Subcutaneous preadipocyte (primary cell): ENCODE results near the genes ZFAND3 and TREML4.

- CAGE, long polyA plus RNA = no peak
These were observed 1.3 kb upstream of the MDGA1 start for GRCh38 chr6:37698927-37699528.

GRCh38 chr6:37731893-37732326 lies 34.2 kb upstream of the MDGA1 start:
- CAGE, long polyA plus RNA = no peak

- CAGE, long polyA plus RNA = no peak
These were observed at the start of gene ZFAND3 for GRCh38 chr6:37819277-37820148. ZFAND3 (plus strand) TSS chr6:37819727.

DNA sequence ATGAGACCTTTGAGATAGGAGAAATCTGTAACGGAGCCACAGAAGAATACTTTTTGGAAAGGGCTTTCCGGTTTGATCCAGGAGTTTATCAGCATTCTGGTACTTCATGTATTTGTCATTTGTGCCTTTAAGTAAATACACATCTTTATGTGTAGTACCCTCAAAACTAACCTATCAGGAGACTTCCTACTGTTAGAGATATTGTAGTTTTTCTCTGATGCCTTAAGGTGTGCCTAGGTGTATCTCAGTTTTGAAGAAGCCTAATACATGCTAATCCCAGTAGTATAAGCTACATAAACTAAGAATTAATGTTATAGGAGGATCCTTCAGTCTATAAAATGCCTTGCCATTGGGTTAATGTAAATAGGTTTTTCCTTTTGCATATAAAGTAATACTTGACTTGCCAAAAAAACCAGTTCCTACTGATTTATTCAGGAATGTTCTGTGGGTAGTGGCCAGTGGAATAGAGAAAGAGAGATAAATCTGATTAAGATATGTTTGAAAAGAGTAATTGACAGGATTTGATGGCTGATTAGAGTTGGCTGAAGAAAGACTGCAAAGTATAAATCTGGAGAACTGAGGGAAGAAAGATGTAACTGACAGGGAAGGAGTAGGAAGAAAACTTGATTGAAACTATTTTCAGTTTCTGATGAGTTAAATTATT lies 273.4 kb downstream of the ZFAND3 start:
- CAGE, long polyA plus RNA = no peak

DNA sequence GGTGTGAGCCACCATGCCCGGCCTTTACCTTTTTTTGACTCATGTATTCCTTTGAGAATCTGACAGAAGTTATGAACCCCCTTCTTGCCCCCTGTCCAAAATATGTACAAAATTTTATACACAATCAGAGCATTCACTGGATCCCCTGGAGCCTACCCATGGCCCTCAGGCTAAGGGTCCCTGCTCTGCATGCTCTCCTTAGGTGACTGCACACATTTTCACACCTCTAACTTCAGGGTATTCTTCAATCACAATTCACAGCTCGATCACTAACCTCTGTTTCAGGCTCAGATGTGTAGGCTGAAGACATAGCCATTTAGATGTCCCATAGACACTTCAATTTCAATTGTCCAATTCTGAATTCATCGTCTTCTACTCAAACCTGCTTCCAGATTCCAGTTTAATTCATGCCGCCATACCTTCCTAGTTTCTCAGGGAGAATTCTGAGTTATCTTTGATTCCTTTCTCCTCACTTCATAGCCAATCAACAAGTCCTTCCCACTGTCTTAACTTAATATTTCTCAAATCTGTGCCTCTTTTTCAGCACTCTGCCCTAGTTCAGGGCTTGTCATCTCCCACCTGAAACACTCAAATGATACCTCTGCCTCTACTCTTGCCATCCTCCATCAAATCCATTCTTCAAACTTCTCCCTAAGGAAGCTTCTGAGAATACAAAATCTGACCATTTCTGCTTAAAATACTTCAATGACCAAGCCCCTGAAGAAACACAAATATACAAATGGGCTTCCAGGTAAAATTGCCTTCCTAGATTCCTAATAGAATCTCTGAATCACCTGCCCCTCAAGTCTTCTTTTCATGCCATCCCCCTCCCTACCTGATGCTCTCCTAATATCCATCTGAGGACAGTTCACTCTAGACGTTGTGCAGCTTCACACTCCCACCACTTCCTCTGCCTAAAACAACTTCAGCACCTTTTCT lies 270.9 kb downstream of the BTBD9 start:
- CAGE, long polyA plus RNA = no peak

- CAGE, long polyA plus RNA = no peak
These were observed 156.7 kb downstream of the BTBD9 start for GRCh38 chr6:38482765-38483763.

DNA sequence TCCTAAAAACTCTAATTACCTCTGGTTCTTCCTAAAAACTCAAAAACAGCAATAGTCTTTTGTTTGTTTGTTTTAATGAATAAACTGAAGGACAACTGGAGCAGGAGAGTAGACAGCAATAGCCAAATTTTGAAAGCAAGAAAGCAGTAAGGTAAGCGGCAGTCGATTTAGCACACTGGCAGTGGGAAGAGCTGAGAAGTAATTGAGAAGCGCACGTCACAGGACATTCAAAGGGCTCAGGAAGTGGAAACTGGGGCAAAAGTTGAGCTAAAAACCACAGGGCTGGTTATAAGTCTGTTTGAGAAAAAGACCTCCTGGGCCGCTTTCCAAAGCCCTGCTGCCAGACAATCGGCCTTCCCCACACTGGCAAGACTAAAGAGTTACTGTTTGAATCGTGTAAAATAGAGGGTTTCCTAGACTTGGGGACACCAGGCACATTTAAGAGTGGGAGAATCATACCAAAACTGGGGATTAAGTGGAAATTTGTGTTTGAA lies 161.3 kb downstream of the DNAH8 start:
- CAGE, long polyA plus RNA = no peak

GRCh38 chr6:38974680-38974949 lies 74.0 kb upstream of the GLP1R start:
- CAGE, long polyA plus RNA = no peak

DNA sequence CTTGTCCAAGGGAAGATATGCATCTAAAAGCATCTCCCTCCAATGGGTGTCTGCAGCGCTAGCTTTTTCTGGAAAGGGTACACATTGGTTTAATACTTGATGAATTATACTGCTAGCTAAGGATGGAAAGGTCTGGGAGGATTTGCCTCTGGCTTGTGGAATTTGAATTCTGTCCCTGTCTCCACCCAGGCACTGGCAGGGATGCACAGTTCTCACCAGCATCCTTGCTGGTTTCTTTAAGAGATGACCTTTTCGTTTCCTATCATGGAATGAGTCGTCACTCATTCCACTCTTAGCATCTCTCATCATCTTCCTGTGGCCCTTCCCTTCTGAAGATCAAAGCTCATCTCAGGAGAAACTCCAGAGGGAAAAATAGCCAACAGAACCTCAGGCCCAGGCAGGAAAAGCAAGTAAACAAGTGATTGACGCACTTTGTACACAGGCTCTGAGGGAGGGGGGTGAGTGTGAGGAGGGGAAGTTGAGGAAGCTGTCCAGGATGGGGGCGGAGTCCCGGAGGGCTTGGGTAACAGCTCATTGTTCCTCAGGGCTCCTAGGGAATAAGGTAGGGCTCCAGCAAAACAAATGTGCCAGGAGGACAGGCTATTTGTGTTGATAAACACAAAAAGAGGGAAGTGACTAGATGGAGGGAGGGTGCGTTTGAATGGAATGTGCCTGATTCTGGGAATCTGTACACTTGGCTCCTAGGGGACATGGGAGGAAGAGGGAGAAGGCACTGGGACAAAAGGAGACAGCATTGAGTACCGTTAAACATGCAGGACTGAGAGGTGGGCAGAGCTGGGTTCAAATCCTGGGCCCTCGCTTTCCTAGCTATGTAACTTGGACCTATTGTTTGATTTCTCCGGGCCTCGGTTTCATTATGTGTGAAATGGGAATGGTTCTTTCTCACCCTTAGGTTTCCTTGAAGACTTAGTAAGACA lies 25.8 kb upstream of the SAYSD1 start:
- CAGE, long polyA plus RNA = no peak

DNA sequence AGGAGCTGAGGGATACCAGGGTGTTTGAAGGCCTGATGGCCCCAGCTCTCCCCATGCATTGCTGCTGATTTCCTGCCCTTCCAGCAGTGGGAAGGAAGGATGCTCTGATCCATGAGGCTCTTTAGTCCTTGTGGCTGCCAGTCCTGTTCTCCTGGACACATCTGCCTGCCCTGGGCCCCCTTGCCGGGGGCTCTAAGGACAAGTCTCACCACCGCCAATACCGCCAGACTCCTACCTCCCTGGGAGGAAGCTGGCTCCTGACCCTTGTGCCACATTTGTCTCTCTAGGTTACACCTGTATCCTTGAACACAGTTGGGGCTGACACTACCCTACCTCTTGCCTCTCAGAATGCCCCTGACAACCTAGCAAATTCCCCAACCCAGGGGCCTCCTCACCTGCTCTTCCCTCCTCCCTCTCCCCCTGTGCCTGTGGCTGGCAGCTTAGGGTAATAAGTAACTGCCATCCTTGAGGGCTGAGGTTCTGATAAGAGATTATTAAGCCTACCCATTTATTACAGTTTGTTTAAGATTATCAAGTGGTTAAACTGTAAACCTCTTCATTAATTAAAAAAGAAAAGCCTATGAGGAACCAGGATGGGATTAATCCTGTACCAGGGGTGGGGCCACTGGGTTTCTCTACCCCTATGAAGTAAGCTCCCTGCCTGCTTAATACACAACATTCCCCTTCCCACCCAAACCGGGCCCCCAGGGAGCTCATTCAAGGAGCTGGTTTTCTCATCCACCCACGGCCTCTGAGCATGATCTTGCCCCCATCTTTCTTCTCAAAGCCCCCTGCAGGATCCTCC lies 21.4 kb downstream of the KCNK5 start:
- CAGE, long polyA plus RNA = no peak

DNA sequence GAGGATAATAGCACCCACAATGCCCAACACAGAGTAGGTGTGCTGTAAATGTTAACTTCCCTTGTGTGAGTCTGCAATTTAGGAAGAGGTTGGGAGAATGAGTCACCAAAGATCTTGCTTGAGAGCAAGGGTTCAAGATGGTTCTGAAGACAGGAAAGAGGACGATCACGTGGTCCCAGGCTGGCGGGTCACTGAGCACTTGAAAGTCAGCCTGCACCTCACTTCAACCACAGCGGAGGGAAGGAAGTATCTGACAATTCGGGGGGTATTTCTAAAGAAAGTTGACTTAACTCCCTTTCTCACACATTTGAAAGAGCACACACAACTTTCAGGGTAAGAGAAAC lies 3.2 kb downstream of the KCNK5 start:
- CAGE, long polyA plus RNA = no peak

GRCh38 chr6:39685022-39685718 lies 40.0 kb downstream of the KIF6 start:
- CAGE, long polyA plus RNA = no peak

DNA sequence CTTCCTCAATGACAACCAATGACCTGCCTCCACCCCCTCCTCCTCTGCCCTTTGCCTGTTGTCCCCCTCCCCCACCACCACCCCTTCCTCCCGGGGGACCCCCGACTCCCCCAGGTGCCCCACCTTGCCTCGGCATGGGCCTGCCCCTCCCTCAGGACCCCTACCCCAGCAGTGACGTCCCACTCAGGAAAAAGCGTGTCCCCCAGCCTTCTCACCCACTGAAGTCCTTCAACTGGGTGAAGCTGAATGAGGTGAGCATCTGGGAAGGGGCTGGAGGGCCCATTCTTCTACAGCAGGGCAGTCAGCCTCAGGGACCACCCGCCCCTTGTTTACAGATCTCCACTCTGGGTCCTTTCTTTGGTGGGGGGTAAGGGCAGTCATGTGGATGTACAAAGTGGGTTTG lies 55.0 kb downstream of the MOCS1 start:
- CAGE, long polyA plus RNA = no peak

GRCh38 chr6:39923194-39924000 lies 10.9 kb downstream of the MOCS1 start:
- CAGE, long polyA plus RNA = no peak

- CAGE, long polyA plus RNA = no peak
These were observed 192.1 kb upstream of the LRFN2 start for GRCh38 chr6:40779378-40779612.

GRCh38 chr6:40996445-40997271 lies 42.4 kb downstream of the UNC5CL start:
- CAGE, long polyA plus RNA = no peak

GRCh38 chr6:41092708-41093158 lies 20.0 kb downstream of the NFYA start:
- CAGE, long polyA plus RNA = no peak

GRCh38 chr6:41135793-41136659 lies 18.1 kb downstream of the TREML1 start:
- CAGE, long polyA plus RNA = no peak

DNA sequence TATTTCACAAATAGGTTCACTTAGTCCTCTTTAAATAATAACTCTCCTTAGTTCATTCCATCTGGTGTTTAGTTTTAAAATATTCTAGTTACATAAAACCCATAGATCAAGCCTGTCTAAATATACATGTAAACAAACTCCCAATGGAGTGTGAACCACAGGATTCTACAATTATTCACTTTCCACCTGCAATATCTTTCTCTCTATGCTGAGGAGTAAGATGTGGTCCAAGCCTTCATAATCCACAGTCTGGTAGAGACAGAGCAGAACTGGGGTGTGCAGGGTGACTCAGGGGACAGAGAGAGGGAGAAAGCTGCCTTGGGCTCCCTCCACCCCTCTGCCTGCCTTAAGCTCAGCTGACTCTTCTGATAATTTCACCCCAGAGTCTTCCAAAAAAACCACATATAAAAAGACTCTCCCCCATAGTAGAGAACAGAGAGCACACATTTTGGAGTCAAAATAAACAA lies 1.6 kb downstream of the TREML2 start:
- CAGE, long polyA plus RNA = no peak

GRCh38 chr6:41228075-41228378 lies at the start of gene TREML4:
TREML4 (plus strand) TSS chr6:41228349.
- CAGE, long polyA plus RNA = no peak